Tibial nerve (tissue), 3 donors: ENCODE results near the genes ATP6V1G1, TEX53 and TEX48.

DNA sequence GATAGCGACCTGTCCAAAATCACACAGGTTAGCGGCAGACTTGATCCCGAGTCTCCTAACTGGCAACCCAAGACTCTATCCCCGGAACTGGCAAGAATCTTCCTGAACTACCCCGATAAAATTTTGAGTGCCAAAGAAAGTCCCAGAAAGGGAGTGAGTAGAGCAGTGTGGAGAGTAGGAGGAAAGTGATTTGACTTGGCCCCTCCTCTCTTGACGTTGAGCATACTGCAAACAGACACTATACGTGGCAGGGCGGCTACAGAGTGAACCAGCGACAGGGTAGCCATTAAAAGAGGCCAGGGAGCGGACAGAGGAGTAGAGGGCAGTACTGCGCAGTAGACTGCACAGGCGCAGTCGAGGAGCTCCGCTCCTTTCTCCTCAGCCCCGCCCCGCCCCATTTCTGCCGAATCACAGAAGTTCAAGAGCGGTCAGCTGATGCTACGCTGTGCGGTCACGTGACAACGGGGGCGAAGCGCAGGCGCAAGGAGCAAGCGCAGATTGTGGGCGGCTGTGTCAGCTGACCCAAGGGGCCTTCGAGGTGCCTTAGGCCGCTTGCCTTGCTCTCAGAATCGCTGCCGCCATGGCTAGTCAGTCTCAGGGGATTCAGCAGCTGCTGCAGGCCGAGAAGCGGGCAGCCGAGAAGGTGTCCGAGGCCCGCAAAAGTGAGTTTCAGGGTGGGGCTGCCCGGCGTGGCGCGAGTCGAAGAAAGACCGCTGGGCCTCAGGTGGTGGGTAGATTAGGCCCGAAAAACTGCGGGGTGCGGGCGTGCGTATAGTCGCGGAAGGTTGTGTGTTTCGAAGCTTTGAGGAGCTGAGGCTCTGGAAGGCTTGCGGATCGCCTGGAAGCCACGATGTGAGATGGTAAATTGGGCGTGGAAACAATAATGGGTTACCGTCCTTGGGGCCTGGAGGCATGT, at the start of gene ATP6V1G1:
Gene ATP6V1G1 (plus strand): TSS at position 511 of the 916 bp plus-strand sequence.
- PRO-cap = bidirectional peak, plus-strand start at position 511 of the sequence, minus-strand start at position 342 of the sequence
- RAMPAGE, long total RNA, 3 experiments = start-site peak on the plus strand in 3 of 3 experiments, centred at positions 534 to 546 of the sequence, 1,249 to 2,918 reads per replicate

- PRO-cap = no peak
- RAMPAGE, long total RNA, 3 experiments = no peak in any of the 3 experiments
These were observed 4.3 kb upstream of the TMEM268 start for GRCh38 chr9:114606851-114607199.

DNA sequence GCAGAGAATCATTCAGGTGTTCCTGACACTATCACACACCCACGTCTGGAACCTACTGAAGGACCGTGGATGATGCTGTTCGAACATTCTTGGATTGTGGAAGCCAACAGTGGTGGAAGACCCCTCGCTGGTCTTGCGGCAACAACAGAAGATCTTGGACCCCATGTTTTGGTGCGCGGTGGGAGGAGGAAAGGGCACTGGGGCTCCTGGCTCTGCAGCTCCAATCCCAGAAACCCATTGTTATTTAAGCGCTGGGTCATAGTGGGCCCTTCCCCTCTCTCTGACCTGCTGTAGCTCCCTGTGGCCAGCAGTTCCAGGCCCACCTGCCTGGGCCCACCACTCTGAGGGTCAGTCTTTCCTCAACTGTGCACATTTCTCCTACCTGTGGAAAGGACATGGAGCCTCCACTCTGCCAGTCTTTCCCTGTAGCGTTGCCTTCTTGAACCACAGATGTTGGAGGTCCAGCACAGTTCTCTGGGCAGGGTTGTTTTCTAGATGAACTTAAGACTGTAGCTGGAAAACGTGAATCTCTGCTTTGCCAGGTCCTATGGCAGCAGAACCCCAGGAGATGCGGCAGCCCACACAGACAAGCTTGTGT, at the start of gene TEX53:
Gene TEX53 (minus strand): TSS at position 196 of the 598 bp plus-strand sequence.
- PRO-cap = no peak
- RAMPAGE, long total RNA, 3 experiments = no peak in any of the 3 experiments

DNA sequence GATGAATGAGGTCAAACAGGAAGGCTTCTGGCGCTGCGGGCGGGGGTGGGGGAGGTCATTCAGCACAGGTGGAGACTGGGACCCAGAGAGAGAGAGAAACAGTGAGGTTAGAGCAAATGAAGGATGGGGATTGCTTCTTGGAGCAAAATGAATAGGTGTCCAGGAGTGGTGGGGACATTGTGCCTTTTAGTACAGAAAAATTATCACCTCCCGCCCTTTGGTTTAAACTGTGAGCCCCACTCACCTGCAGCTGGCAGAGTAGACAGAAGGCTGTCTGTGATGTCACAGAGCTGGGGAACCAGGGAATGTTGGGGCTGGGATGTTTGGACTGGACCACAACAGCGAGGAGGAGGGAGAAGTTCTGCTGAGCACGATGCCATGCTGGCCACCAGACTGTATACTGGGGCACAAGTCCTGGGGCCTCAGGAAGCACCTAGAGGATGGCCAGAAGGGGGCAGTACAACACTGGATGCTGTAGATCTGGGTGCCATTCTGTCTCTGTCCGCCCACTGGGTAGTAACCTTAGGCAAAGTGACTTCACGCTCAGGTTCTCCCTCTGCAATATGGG, at the start of gene TEX48:
Gene TEX48 (minus strand): TSS at position 402 of the 568 bp plus-strand sequence.
- PRO-cap = no peak
- RAMPAGE, long total RNA, 3 experiments = no peak in any of the 3 experiments

GRCh38 chr9:114820818-114821017, 14.9 kb upstream of the TNFSF15 start:
- PRO-cap = no peak
- RAMPAGE, long total RNA, 3 experiments = no peak in any of the 3 experiments

GRCh38 chr9:114893039-114893599, 37.3 kb downstream of the TNFSF8 start:
- PRO-cap = no peak
- RAMPAGE, long total RNA, 3 experiments = no peak in any of the 3 experiments

GRCh38 chr9:114908021-114908830, 22.2 kb downstream of the TNFSF8 start:
- PRO-cap = no peak
- RAMPAGE, long total RNA, 3 experiments = no peak in any of the 3 experiments

DNA sequence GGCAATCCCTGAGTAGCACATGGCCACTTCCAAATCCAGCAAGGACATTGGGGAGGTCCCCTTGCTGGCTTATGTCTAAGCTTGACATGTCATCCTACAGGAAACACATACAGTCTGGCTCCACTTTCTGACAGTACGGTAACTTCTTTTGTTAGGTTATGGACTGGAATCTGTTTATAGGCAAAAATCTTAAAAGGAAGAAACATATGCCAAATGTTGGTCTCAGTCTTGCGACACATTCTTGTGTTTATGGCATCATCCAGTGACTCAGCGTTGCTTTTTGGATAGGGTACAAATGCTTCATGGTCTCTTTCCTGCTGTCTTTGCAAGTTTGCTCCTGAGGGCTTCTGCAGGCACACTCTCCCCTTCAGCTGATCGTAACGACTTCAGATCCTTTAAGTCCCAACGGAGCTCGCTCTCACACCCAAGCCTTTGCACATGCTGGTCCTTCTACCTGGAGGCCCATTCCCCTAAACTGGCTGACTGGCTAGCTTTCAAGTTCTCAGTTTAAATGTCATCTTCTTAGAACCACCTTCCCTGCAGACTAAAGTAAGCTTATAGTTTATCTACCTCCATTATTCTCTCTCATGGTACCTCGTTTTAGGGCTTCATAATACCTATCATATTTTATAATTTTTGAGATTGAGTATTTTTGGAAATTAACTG, 23.6 kb upstream of the TNFSF8 start:
- PRO-cap = no peak
- RAMPAGE, long total RNA, 3 experiments = no peak in any of the 3 experiments

DNA sequence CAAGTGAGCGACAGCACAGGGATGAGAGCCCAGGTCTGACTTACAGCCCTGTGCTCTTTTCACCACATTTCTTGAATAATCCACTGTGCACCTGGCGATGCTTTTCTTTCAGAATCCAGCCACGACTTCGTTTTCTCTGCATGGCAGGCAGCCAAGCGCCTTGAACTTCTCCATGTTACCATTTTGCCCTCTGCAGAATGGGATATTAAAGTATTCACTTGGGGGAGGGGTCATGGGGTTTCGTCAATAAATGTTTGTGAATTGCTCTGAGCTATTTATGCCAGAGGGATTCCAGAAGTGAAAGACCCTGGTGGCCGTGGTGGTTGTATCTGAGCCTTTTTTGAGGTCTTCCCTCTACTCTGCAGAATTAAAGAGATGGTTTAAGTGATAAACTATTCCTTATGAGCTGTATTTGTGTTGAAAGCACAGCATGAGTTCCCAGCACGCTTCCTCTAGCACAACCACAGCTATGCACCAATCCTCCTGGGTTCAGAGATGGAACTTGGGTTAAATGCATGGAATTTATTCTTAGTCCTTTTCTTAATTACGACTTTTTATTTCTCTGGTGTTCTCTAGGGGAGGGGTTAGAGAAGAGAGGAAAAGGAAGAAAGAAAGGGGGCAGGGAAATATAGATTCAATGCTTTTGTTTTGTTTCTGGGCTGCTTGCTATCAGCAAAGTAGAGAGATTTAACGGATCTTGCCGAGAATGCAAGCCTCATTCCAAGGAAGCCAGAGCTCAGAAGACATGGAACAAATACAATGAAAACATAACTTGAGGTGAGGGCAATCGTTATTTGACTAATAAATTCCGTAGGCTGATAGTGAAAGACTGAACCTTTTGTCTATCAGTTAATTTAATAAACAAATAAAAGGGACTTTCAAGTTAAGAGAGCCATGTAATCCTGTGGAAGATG, 478.3 kb upstream of the TNC start:
- PRO-cap = unidirectional peak, plus-strand start at position 718 of the sequence
- RAMPAGE, long total RNA, 3 experiments = no peak in any of the 3 experiments

GRCh38 chr9:115780406-115780883, 373.1 kb upstream of the PAPPA start:
- PRO-cap = no peak
- RAMPAGE, long total RNA, 3 experiments = no peak in any of the 3 experiments

- PRO-cap = no peak
- RAMPAGE, long total RNA, 3 experiments = no peak in any of the 3 experiments
These were observed 208.9 kb upstream of the PAPPA start for GRCh38 chr9:115944532-115945281.

DNA sequence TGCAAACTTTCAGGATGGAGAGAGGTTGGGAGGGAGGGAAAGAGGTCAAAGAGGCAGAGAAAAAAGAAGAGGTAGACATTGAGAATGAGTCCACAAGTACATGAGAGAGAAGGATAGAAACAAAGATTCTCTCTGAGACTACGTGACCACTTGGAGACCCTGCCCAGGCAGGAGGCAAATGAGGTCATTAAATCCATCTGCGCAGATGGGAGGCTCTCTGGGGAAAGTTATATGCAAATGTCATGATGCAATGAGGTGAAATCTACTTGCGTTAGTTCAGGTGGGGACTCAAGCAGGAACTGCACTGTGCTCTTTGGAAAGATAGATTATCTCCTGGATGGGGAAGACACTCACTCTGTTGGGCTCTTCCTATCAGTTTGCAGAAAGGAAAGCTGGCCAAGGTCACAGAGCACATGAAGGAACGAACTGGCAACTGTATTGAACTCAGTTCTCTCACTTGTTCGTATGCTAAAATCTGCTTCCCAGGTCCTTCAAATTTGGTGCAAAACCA, 241.7 kb downstream of the PAPPA start:
- PRO-cap = no peak
- RAMPAGE, long total RNA, 3 experiments = no peak in any of the 3 experiments

GRCh38 chr9:116425325-116425732, 261.8 kb upstream of the TRIM32 start:
- PRO-cap = no peak
- RAMPAGE, long total RNA, 3 experiments = no peak in any of the 3 experiments

- PRO-cap = no peak
- RAMPAGE, long total RNA, 3 experiments = no peak in any of the 3 experiments
These were observed 120.0 kb upstream of the TRIM32 start for GRCh38 chr9:116566914-116567774.

DNA sequence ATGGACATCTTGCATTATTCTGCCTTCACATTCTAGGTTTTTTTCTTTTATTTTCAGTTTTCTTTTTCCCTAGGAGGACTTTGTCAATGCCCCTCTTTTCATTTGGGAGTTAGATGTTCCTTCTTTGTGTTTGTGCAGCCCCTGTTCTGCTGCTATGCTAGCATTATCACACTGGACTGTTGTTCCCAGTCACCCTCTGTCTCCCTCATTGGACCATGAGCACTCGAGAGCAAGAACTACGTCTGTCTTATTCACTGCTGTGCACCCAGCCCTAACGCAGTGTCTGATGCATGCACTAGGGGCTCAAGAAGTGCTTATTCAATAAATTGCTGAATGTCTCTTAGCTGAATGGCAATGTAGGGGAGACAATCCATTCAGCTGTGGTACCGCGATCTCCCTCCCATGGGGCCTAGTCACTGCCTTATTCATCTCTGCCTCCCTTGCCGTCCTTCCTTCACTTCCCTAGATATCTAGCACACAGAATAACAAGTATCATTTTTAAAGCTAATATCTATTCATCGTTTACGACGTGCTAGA, 59.6 kb downstream of the TRIM32 start:
- PRO-cap = no peak
- RAMPAGE, long total RNA, 3 experiments = no peak in any of the 3 experiments

- PRO-cap = no peak
- RAMPAGE, long total RNA, 3 experiments = no peak in any of the 3 experiments
These were observed 14.5 kb downstream of the ASTN2 start for GRCh38 chr9:117400248-117400953.

DNA sequence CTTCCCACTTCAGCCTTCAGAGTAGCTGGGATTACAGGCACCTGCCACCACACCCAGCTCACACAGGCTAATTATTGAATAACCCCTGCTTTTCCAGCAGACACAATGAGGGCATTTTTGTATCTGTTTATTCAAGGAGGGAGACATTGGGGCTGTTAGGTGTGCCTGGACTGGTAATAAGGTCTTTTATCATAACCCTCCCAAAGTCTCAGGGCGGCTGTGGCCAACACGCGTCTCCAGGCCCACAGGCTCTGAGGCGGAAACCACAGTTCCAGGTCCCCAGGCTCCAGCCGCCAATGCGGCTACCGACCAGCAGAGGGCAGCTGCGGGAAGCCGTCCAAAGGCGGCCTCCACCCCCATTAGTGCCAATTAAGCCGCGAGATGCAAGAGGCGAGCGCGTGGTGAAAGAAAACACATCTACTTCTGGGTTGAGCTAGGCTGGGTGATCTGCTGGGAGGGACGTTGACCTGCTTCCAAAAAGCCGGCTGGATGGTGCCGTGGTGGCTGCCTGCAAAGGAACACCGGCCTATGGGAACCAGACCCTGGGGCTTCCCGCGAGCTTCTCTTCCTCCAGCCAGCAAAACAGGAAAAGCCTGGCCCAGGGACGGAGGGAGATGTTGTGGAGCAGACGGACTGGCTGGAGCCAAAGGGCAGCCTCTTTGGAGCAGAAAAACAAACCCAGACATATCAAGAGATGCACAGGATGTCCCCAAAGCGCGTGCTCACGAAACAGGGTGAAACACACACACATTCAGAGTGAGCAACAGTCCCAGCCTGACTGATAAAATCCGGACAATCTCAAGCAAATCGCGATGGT, 186.9 kb upstream of the BRINP1 start:
- PRO-cap = no peak
- RAMPAGE, long total RNA, 3 experiments = no peak in any of the 3 experiments

DNA sequence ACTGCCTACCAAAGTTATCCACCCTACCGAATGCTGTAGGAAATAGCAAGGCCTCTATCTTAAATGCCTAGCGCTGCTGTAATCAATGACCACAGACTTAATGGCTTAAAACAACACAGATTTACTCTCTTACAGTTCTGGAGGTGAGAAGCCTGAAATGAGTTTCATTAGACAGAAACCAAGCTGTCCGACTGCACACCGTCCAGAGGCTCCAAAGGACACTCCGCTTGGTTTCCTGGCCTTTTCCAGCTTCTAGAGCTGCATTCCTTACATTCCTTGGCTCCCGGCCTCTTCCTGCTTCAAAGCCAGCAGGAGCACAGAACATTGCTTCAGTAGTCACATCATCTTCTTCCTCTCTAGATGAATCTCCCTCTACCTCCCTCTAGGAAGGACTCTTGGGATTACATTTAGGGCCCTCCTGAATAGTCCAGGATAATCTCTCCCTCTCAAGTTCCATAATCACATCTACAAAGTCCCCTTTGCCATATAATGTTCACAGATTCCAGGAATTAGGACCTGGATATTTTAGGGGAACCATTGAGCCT, 213.4 kb downstream of the CDK5RAP2 start:
- PRO-cap = no peak
- RAMPAGE, long total RNA, 3 experiments = no peak in any of the 3 experiments

DNA sequence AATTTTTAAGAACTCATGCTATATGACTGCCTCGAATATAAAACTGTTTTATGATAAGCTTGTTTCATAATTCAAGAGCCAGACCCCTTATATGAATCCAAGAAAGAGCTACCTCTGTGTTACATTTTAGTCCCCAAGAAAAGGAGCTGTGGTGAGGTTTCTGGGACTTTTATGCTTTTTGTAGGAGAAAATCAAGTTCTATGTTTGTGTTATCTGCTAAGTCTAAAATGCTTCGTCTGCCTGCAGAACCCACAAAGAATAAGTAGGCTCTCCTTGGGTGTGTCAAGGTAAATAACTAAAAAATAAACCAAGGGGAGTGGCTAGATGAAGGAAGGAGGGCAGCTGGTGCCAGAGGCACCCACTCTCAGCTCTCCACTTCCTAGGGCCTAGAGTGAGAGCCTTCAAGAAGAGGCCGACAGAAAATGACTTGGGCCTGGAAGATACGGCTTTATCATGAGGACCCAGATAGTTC, 147.5 kb downstream of the CDK5RAP2 start:
- PRO-cap = no peak
- RAMPAGE, long total RNA, 3 experiments = no peak in any of the 3 experiments

DNA sequence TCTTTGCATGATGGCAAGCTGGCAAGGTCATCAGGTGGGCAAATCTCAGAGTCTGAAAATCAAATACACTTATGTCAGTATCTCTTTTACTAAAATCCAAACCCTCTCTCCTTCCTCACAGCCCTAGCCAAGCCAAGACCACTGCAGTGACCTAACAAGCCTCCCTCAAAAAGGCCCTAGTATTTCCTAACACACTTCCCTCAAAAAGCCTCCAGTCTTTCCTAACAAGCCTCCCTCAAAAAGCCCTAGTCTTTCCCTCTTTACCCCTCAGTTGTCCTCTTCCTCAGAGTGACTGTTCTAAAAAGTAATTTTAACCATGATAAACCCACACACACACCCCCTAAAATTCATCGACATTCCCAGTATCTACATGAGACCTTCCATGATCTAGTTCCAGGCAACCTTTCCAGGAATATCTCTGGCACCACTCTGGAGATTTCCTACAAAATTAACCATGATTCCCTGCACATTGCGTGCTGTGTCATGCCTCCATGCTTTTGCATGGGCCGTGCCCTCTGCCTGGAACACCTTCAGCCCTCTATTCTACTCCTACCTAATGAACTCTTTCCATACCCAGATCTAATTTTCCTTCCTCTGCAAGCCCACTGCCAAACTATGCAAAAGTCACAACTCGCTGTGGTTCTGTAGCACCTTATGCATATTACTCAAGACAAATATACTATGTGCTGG, 139.9 kb downstream of the CDK5RAP2 start:
- PRO-cap = no peak
- RAMPAGE, long total RNA, 3 experiments = no peak in any of the 3 experiments